Camera-type eye (tissue), 1 donor: ENCODE measurements around a stretch of chr22.

DNA sequence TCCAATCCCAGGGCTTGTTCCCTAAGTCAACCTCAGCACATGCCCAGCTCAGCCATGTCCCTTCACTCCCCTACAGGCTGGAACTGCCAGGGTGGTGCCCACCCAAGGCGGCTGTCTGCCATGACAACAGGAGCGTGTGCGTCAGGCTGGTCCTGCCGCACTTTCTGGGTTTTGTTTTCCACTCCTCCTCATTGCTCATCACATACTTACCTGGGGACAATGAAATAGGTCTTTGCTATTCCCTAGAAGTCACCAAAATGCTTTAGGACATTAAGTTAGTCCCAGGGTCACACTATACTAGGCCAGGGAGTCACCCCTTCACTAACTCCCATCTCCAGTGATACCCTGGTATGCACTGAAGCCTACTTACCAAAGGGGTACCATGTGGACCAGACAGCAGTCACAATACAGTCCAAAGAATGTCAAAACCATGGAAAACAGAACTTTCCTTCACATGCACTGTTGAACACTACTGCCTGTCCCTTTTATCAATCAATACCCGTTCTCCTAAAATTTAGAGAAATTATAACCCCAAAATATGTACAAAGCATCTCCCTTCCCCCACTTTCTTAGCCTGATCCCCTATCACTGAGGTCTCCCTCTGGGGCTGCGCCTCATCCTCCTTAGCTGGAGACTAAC, 4.2 kb downstream of the RTL6 start:
- RAMPAGE, long total RNA: no peak

- RAMPAGE, long total RNA: no peak
Measured at GRCh38 chr22:44648246-44649325, 53.4 kb upstream of the PRR5 start.

GRCh38 chr22:44667783-44668940, 33.8 kb upstream of the PRR5 start:
- RAMPAGE, long total RNA: no peak

DNA sequence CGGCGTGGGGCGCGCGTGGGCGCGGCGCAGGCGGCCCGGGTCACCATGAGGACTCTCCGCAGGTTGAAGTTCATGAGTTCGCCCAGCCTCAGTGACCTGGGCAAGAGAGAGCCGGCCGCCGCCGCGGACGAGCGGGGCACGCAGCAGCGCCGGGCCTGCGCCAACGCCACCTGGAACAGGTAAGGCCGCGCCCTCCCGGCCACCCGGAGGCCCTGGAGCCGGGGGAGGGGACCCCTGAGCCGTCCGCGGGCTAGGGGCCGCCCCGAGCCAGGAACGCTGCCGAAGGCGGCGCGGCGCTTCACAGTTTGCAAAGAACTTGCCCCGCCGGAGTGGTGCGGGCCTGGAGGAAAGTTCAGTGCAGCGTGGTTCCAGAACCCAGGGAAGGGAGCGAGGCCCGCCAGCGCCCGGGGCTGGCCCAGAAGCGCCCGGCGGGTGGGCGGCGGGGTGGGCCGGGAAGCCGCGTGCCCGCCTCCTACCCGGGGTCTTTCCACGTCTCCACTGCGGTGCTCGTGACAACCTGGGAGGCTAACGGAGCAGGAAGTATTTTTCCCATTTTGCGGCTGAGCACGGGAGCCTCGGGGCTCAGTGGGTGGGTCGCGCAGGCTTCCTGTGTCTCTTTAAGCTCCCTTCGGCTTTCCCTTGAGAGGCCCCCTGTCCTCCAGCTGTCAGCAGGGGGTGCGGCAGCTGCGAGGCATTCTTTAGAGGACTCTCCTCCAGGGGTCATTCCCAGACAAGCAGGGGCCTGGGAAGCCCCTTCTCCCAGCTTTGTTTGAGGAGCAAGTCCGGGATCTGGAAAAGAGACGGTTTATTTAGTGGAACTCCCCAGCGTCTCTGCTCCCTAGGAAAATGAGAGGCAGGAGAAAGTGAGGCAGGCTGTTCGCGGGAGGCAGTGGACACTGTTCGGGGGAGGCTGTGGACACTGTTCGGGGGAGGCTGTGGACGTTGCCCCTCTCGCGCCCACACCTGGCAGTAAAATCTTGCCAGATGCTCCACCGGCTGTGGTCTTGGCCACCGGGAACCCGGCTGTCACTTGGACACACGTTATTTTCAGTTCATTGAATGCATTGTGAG, 761 bp downstream of the PRR5 start:
- RAMPAGE, long total RNA: no peak

DNA sequence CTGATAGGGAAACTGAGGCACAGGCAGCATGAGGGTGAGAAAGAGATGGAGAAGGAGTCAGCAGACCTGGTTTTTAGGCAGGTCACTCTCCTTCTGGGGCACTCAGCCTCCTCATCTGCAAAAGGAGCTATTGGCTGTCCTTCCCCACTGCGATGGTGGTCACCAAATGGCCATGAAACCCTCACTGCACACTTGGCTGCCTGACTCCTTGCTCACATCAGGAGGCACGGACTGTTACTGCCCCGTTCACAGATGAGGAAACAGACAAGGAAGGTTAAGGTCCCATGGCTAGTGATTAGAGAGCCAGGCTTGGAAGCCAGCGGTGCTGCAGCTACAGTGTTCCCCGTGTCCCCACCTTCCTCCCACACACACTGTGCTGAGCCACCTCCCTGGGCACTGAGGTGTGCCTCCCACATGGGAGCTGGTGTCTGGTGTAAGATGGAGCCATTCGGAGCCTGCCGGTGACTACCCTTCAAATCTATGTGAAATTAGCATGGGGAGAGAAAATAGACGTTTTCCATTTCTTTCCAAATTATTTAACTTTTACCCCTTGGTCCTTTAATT, 2.6 kb downstream of the ARHGAP8 start:
- RAMPAGE, long total RNA: no peak

DNA sequence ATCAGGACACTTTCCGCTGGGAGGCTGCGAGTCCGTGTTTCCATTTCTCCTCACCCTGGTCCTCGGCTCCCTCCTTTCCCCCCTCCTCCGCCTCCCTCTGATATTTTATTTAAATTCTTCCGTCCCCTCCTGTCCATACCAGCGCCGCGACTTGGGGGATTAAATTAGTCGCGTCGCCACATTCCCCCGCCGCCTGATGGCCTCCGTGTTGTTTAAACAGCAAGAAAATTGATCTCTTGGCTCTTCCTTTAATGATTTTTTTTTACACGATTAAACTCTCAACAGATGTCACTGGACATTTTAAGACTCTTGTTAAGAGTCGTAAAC, 444 bp upstream of the PHF21B start:
- RAMPAGE, long total RNA: no peak

- RAMPAGE, long total RNA: no peak
Measured at GRCh38 chr22:45101878-45102358, 61.8 kb upstream of the NUP50 start.

DNA sequence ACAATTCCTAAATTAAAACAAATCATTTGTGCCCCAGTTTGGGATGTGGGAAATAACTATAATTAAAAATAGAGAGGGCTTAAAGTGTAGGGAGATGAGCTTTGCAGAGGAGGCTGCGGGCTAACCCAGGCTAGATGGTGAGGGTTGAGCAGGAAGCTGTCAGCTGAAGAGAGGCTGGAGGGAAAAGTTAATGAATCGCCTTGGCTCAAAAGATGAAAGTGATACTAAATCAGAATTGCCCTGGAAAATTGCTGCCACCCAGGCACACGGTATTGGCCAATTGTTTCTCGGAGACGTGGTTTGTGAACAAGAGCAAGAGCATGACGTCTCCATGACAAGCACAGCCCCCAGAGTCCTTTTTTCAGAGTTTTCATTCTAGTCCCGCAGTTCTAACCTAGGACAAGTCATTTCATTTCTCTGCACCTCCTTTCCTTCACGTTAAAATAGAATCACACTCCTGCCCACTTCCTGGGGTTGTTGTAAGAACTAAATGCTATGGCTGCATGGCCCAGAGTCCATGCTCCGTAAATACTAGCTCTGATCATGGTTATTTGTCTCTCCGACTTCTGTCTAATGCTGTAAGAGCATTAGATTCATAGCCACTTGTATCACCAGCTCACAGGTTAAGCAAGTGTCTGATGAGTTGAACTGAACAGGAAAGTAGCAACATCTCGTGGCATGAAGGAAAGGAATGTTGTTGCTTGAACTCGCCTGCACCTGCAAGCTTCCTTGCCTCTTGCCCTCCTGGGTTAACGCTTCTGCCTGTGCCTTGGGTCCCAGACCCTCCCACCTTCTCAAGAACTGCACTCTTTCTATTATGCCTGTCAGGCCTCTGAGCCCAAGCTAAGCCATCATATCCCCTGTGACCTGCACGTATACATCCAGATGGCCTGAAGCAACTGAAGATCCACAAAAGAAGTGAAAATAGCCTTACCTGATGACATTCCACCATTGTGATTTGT, 33.8 kb upstream of the NUP50 start:
- RAMPAGE, long total RNA: no peak

- RAMPAGE, long total RNA: no peak
Measured at GRCh38 chr22:45162282-45163007, 1.3 kb upstream of the NUP50 start.

- RAMPAGE, long total RNA: no peak
Measured at GRCh38 chr22:45227525-45227924, 13.2 kb downstream of the KIAA0930 start.

DNA sequence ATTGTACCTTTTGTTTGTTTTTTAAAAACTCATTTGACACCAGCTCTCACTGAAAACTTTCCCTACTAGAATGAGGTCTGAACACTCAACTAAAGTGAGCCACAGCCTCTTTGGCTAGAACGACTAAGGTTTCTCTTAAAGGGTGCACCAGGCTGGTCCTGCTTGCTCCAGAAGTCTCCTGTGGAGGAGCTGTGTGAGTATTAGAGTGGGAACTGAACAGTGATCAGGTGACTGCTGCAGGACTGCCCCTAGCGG, 34.5 kb downstream of the FAM118A start:
- RAMPAGE, long total RNA: no peak

GRCh38 chr22:45468855-45469305, 33.8 kb upstream of the FBLN1 start:
- RAMPAGE, long total RNA: no peak

DNA sequence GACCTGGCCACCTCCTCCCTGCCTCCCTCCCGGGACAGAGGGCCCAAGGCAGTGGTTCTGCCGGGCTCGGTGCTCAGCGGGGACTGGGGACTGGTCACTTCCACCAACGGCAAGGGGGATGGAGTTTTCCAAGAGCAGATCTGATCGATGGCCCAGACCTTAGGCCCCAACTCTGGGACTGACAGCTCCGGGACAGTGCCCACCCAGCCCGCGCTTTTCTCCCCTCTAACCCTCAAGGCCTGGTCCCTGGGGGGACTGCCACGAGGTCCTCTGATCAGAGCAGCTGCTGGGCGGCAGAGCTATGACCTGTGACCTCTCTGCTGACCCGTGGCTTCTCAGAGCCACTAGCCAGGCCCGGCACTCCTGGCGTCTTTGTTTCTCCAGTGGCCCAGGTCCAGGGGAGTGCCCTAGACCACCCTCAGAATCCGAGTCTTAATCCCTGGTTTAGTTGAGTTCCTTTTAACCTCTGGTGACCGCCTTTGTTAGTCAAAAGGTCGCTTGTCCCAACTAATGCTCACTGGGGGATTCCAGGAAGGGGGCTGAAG, 1.1 kb downstream of the FBLN1 start:
- RAMPAGE, long total RNA: no peak

GRCh38 chr22:45504213-45504908, 1.7 kb downstream of the FBLN1 start:
- RAMPAGE, long total RNA: no peak

DNA sequence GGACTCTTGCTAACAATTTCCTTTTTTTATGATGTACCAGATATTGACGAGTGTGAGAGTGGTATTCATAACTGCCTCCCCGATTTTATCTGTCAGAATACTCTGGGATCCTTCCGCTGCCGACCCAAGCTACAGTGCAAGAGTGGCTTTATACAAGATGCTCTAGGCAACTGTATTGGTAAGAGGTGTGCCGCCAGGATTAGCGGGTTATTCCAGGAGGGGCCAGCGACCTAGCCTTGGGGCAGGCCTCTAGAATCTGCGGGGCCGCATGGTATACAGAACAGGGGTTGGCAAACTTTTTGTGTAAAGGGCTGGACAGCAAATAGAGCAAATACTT, 32.4 kb downstream of the FBLN1 start:
- RAMPAGE, long total RNA: no peak

- RAMPAGE, long total RNA: no peak
Measured at GRCh38 chr22:45541871-45542519, 39.3 kb downstream of the FBLN1 start.

- RAMPAGE, long total RNA: no peak
Measured at GRCh38 chr22:45548895-45549790, 46.5 kb downstream of the FBLN1 start.

DNA sequence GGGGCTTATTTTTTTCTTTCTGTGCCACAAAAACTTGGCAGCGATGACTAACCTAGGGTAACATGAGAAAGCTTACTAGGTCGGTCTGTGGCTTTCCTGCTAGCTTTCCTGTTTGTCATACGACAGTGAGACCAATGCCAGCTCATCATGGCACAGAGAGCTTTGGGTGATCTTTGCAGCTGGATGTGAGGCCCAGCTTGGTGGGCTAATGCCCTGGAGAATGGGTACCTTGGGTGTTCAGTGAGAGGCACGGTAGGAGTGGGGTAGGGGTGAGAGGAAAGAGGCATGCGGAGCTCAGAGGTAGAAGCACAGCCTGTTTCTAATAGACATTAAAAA, 62.7 kb upstream of the ATXN10 start:
- RAMPAGE, long total RNA: no peak

DNA sequence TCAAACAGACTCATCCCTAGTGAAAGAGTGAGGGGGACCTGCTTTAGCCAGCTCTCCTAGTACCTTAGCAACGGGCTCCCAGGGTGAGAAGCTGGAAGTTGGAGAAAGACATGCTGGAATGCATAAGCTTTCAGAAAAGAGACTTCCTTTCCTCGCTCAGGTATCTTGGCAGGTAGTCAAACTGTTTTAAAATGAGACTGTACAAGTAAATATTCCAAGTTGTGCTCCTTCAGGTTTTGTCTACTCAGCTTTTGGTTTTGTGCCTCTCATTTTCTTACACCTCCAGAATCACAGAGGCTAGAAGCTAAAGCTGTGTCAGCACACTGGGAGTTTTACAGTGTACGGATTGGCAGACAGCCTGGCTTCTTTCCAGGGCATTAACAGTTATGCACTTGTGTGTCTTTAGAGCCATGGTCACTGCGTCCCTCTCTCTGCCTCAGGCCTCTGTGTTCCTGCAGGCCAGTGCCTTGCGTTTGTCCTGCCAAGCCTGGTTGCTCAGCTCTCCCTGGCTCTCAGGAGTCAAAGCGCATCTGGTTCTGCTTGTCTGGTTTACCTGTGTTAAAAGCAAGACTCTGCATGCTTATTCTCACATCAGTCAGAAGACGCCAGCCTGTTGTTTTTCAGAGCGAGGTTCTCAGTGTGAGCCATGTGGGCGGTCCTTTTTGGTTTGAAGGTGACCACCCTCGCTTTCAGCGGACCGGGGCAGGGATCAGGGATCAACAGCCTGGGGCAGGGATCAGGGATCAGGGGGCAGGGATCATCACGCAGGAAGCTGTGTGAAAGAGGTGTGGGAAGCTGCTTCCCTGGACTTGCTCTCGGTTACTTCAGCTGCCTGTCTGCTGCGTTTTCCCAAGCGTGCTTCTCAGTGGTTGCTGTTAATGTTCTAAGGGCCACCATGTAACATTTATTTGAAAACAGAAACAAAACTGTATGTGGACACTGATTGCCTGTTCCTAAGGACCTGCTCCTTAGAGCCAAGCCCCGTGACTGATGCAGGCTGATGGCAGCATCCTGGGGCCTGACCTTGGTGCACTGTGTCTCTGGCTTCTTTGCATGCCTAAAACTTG, 146.6 kb downstream of the ATXN10 start:
- RAMPAGE, long total RNA: no peak

DNA sequence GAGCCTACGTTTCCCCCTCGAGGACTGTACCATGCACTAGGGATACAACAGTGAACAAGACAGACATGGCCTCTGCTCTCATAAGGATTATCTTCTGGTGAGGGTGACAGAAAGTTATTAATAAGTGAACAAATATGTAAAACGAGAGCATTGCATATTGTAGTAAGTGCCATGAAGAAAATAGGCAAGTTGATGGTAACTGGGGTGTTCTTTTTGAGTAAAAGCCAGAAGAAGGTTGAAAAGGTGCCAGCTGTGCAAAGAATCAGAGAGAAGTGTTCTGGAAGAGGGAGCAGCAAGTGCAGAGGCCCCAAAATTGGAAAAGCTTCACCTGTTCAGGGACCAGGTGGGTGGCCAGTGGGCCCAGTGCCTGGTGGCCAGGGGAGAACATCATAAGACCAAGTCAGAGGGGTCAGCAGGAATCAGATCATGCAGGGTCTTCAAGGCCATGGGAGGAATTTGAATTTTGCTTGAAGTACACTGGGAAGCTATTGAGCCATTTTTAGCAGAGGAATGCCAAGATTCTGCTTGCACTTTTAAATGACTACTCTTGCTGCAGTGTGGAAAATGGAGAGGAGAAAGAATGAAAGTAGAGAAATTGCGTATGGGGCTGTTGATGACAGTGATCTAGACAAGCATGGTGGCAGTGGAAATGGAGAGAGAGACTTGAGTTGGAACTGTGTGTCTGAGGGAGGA, 128.3 kb downstream of the WNT7B start:
- RAMPAGE, long total RNA: no peak